LUHMES (cell line): ENCODE data around the genes FZD4 and TRIM49D2.

DNA sequence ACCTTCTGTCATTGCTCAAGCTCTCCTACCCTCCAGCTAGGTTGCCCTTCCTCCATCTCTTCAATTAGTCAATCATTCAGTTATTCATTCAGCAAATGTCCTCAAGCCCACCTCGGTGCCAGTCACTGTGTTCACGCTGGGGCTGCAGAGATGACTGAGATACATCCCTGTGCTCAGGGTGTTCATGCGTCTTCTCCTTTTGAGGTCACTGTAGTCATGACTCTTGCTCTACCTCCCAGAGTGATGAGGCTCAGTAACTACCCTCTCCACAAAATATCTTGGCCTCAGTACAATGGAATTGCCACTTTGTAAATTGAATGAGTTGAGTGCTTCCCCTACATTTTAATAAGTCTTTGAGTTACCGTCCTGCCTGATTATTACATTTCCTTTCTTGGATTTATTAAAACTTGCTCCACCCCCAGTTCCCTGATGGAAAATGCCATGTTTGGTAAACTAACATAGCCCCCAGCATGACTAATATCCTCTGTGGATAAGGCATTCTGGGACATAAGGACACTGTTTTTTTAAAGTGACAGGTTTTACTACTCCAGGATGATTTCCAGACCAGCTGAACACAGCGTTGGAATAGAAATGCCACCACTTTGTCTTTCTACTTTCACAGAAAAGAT lies 15.9 kb downstream of the PRSS23 start:
- PRO-cap: no peak

DNA sequence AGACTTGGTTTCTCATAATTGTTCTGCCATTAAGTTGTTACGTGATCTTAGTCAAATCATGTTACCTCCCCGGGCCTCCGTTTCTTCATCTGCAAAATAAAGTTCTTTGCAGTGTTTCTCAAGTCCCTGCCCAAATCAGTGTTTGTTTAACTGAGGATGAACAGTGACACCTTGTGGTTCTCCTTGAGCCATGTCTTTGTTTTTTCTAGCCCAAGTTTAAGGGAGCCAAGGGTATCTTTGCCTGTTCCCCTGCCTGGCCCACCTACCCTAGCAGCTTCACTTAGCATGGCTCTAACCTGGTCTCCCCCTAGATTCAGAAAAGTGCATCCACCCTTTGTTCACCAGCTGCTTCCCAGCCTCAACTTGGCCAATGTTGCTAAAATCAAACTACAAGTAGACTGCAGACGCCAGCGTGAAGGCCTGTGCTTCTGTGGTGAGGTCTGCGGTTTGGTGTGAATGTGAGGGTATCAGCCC lies 35.6 kb downstream of the FZD4 start:
- PRO-cap: no peak

DNA sequence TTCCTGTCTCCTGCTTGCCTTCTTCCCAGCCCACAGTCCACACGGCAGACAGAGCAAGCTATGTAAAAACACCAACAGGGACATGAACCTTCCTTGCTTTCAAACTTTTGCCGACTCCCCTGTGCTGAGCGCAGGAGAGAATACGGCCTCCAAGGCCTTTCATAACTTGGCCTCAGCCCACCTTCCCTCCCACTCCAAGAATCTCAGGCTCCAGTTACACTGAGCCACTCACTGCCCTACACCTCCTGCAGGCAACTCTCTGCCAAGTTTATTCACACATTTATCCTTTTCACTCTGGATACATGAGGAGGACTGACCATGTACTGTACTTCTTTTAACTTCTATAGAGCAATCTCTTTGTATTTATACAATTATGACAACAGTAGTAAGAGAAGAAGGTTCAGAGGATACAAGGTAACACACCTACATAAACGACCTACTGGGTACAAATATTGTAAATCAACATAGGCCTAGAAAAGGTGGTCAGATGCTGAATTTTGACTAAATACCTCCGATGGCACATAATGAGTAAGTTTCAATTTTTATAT lies 14.6 kb downstream of the FZD4 start:
- PRO-cap: no peak

DNA sequence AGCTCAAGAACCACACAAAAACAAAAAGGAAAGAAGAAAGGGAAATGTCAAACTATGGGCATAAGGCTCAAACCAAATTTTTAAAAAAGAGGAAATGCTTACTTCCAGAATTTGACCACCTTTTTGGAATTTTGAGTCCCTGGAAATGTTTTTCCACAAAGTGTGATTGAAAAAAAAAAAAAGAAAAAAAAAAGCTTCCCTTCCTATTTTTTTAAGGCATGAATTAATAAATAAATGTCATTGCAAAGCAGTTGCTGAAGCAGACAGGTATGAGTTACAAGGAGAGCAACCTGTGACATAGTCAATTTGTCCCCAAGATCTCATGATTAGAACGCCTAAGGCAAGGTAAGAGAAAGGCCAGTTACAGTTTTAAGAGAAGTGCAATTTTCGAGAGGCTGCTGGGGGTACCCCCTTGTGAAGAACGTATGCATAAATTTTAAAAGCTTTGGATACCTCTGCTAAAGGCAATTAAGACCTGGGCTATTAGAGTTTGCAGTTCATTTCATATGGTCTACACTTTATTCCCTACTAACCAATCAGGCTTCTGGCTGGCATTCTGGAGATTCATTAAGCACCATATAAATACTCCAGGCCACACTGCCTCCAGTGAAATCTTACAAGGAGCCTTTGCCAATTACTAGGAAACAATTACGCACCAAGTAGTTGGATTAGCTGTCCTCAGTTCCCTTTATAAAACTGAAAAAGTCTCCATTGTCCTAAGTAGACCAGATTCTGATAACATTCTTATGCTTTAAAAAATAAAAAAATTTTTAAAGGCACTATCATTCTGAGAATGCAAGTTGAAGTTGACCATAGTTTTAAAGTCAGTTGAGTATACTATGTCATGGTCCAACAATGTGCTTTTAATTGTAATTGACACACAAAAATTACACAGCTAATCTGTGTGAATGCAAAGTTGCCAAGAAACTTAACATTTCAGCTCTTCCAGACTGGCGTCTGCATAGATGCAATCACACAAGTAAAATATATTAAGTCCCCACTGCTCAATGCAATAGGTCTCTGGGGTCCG lies 5.6 kb downstream of the FZD4 start:
- PRO-cap: no peak

GRCh38 chr11:86954385-86955463 lies at the start of gene FZD4:
TSS of gene FZD4 (minus strand) at chr11:86955395.
- PRO-cap: bidirectional peak, plus-strand start at chr11:86955633, minus-strand start at chr11:86955395

- PRO-cap: no peak
Observed at GRCh38 chr11:88330770-88331914, 6.4 kb downstream of the CTSC start.

DNA sequence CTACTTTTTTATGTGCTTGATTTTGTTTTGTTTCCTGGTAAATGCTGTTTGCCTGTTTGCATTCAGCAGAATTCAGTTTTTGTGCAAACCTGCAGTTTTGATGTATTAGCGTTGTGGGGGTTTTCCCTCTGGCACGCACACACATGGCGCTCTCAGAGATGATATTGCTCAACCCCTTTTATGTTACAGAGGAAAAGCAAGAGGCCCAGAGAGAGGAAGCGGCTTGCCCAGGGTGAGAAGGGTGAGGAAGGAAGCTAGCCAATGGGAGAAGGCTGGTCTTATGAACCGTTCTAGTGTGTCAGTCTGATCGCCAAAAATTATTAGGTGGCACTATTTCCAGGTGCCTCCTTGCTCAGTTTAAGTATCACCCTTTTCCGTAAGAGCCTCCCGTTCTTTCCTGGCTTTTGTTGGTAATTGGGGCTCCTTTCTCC lies 785 bp upstream of the CTSC start:
- PRO-cap: no peak

DNA sequence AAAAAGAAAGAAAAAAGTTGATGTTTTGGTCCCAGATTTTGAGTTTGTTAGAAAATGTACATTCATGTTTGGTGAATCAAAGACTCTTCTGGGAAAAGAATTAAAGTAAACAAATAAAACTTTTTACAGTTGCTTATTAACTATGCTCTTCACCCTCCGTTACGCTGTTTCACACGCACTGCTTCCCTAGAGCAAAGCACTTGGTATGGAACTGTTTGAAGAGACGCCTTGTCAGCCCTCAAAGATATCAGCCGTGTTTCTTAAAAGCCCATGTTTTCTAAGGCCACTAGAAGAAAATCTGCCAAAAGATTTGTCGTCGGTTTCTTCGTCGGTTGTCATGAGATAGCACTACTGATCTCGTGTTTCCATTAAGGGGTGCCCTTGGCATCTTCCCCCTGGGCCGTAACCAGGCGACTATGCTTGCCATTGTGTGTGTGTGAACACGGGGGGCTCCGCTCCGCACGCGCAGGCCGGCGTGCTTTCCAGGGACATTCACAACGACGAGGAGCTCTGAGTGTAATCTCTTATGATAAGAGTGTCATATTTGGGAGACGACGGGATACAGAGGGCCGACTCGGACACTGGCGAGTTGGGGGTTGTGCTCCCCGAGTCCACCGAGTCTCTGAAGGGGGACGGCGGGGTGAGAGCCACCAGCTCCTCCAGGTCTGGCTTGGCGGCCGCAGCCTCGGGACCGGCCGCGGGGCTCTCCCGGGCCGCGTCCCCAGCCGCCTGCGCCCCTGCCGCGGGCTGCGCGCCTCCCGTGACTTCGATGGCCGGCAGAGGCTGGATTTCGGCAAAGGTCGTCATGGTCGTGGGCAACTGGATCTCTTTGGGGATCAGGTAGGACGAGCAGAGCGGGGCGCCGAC lies 170.8 kb upstream of the CTSC start:
- PRO-cap: no peak

GRCh38 chr11:89923707-89924163 lies at the start of gene TRIM49D2:
TSS of gene TRIM49D2 (plus strand) at chr11:89924064.
- PRO-cap: no peak

- PRO-cap: no peak
Observed at GRCh38 chr11:93444346-93445197, 98.6 kb downstream of the SMCO4 start.

GRCh38 chr11:93486961-93487550 lies 56.1 kb downstream of the SMCO4 start:
- PRO-cap: no peak

GRCh38 chr11:93528117-93528576 lies 15.0 kb downstream of the SMCO4 start:
- PRO-cap: no peak

GRCh38 chr11:93536570-93536896 lies 6.7 kb downstream of the SMCO4 start:
- PRO-cap: no peak

DNA sequence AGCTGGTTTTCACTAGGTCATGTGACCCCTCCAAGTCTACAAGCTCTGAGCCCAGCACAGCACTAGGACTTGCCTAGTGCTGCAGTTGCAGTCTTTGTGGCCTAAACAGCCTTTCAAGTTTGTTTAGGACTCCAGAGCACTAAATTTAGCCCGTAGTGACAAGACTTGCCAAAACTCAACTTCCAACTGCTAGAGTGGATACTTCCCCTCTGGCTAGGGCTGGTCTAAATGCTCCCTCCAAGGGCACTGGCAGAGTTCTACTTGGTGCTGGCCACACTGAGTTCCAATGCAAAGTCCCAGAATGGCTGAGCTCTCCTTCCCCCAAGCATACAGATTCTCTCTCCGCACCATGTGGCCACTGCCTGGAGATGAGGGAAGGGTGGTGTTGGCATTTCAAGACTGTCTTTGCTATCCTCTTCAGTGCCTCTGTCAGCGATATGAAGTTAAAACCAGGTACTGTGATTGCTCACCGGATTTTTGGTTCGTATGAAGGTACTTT lies 25.3 kb downstream of the TAF1D start:
- PRO-cap: no peak

DNA sequence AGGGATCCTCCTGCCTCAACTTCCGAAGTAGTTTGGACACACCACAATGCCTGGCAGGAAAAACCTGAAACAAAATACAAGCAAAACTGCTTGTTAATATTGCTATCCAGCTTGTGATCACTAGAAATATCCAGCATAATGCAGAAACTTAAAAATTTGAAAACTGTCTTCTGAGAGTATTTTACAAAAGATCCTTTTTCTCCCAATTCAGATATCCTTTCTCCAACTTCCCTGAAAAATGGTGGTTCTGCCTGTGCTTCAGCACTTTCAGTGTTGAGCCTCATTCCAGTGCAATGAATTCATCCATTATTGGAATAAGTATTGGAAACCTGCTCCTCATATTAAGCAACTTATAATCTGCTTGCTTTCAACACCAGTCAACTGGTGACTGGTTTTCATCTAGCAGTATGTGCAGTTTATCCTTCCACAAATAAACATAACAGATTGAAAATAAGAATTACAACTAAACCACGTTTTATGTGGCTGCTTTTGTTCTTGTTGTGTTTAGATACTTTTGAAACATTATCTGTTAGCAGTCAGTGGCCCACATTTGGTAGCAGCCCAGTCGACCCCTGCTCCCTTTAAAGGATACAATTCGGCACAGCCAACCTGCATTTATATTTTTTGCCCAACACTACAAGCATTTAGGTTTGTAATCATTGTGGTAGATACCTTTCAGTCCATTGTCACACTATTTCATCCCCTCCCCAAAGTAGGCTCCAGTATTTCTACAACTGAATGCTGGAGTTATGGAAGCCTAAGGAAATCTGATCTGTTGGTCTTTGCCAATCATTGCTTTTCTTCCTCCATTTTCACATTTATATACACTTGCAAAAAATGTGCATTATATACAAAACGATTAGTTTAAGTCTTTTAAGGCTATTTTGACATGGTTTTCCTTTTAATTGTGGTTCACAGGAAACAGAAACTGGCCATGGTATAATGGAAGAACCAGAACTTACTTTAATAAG lies 13.2 kb downstream of the TAF1D start:
- PRO-cap: no peak

GRCh38 chr11:94544731-94545952 lies 1.4 kb downstream of the FUT4 start:
- PRO-cap: no peak

DNA sequence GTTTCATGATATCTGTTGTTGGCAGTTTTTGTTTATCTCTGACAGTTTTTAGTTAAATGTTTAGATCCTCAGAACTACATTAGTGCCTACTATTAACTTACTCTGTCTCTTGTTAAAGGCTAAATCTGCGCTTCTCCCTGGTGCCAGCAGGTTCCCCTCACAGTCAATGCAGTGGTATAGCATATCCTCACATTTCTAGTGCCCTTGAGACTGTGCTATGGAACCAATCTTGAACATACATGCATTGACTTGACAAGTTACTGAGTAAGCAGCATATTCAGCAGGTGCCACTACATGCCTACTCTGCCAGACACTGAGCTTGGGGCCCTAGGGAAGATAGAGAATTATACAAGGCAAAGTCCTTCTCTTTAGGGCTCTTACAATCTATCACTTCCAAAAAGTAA lies 3.1 kb downstream of the FUT4 start:
- PRO-cap: no peak

DNA sequence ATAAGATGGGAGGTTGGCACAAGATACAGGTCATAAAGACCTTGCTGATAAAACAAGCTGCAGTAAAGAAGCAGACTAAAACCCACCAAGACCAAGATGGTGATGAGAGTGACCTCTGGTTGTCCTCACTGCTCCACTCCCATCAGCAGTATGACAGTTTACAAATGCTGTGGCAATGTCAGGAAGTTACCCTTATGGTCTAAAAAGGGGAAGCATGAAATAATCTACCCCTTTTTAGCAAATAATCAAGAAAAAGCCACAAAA lies 8.8 kb upstream of the PIWIL4 start:
- PRO-cap: no peak

GRCh38 chr11:94706274-94706665 lies 61.9 kb upstream of the AMOTL1 start:
- PRO-cap: no peak

- PRO-cap: no peak
Observed at GRCh38 chr11:94747137-94748127, 20.7 kb upstream of the AMOTL1 start.